HepG2 (cell line): ENCODE measurements around a stretch of chr21.

GRCh38 chr21:42654105-42655146, 1.0 kb downstream of the PDE9A start:
- RRBS, 2 experiments, result 13 to 14% methylated on average over 27 to 28 of the region's 49 CpGs
CAGE:
- cytosol, long polyA minus RNA, result no peak
- cytosol, long polyA plus RNA, result no peak
- long polyA plus RNA, result no peak
- nucleus, long polyA minus RNA, result no peak
- nucleus, long polyA plus RNA, result no peak

DNA sequence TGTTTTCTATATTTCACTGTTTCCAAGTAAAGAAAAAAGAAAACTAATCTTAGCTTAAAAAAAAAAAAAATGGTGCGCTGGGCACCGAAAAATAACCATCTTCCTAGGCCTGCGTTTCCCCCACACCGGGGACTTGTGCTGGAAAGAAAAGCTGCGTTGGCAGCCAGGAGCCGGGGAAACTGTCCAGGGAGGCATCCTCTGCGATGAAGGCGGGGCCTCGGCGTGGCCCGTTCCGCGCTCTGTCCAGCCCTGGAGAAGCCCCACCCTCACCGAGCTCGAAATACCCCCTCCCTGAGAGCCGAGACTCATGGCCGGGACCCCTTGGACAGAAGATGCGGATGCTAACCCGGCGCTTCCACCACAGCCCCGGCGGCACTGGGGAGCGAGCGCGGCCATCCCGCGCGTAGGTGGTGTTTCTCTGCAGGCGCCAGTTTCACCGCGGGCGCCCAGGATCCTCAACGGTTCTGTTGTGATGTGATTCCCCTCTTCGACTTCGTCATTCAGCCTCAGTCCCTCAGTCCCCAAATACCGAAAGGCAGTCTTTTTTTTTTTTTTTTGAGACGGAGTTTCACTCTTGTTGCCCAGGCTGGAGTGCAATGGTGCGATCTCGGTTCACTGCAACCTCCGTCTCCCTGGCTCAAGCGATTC, 31.6 kb downstream of the PDE9A start:
- RRBS, 2 experiments, result no CpG with 5 or more reads among the region's 41 CpGs
CAGE:
- cytosol, long polyA minus RNA, result no peak
- cytosol, long polyA plus RNA, result no peak
- long polyA plus RNA, result no peak
- nucleus, long polyA minus RNA, result no peak
- nucleus, long polyA plus RNA, result no peak

GRCh38 chr21:42689603-42689940, 36.2 kb downstream of the PDE9A start:
- RRBS, 2 experiments, result no CpG with 5 or more reads among the region's 8 CpGs
CAGE:
- cytosol, long polyA minus RNA, result no peak
- cytosol, long polyA plus RNA, result no peak
- long polyA plus RNA, result no peak
- nucleus, long polyA minus RNA, result no peak
- nucleus, long polyA plus RNA, result no peak

DNA sequence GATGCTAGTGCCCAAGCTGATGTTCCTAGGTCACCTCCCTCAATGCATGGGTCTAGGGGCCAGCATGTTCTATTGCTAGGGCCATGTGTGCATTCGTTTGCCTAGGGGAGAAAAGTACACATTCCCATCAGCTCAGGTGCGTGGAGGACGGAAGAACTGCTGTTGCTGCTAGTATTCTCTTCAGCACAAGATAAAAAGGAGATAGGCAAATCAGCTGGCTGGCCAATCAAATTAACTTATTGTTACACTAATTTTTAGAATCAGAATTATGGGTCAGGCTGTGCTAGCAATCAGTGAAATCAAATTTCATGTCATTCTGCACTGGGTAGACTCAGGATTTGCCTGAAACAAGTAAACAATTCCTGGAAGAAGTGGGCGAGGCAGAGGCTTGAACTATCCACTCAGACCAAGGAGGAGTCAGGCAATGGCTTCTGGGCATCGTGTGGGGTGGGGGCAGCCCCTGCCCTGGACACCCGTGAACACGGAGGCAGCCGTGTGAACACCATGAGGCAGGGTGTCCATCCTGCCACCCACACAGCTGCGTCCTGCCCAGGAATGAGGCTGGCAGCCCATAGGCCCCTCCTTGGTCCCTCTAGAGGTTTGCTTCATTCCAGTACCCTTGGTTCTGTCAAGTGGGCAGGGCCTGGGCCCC, 69.3 kb downstream of the PDE9A start:
- RRBS, 2 experiments, result no CpG with 5 or more reads among the region's 9 CpGs
CAGE:
- cytosol, long polyA minus RNA, result no peak
- cytosol, long polyA plus RNA, result no peak
- long polyA plus RNA, result no peak
- nucleus, long polyA minus RNA, result no peak
- nucleus, long polyA plus RNA, result no peak

- RRBS, 2 experiments, result no CpG with 5 or more reads among the region's 13 CpGs
CAGE:
- cytosol, long polyA minus RNA, result no peak
- cytosol, long polyA plus RNA, result no peak
- long polyA plus RNA, result no peak
- nucleus, long polyA minus RNA, result no peak
- nucleus, long polyA plus RNA, result no peak
Observed at GRCh38 chr21:43020988-43021510, 46.7 kb downstream of the PKNOX1 start.

DNA sequence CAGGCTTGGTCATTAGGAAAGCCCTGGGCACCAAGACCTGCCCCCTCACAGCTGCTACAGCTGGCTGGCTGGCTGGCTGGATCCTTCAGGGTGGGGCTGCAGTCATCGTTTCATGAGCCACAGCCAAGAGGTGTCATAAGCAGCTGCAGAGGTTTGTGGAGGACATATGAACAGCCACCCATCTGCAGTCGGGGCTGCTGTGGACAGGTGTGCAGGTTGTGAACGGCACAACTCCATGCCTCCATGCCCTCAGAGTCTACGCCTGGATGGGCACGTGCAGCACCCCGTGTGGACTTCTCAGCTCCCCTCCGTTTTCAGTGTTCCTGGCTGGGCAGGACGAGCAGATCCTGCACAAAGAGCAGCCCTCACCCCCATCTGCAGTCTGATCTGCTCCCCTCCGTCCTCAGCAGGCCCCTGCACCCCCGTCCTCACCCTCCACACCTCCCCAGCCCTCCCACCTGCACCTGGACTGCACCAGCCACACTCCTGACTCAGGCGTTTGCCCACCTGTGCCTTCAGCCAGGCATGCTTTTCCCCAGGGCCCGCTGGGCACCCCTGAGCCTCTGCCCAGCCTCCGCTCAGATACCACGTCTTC, 29.4 kb downstream of the CBS start:
- RRBS, 2 experiments, result no CpG with 5 or more reads among the region's 14 CpGs
CAGE:
- cytosol, long polyA minus RNA, result no peak
- cytosol, long polyA plus RNA, result no peak
- long polyA plus RNA, result no peak
- nucleus, long polyA minus RNA, result no peak
- nucleus, long polyA plus RNA, result no peak

GRCh38 chr21:43274519-43274799, 105.7 kb downstream of the CRYAA start:
- RRBS, 2 experiments, result no CpG with 5 or more reads among the region's 6 CpGs
CAGE:
- cytosol, long polyA minus RNA, result no peak
- cytosol, long polyA plus RNA, result no peak
- long polyA plus RNA, result no peak
- nucleus, long polyA minus RNA, result no peak
- nucleus, long polyA plus RNA, result no peak

DNA sequence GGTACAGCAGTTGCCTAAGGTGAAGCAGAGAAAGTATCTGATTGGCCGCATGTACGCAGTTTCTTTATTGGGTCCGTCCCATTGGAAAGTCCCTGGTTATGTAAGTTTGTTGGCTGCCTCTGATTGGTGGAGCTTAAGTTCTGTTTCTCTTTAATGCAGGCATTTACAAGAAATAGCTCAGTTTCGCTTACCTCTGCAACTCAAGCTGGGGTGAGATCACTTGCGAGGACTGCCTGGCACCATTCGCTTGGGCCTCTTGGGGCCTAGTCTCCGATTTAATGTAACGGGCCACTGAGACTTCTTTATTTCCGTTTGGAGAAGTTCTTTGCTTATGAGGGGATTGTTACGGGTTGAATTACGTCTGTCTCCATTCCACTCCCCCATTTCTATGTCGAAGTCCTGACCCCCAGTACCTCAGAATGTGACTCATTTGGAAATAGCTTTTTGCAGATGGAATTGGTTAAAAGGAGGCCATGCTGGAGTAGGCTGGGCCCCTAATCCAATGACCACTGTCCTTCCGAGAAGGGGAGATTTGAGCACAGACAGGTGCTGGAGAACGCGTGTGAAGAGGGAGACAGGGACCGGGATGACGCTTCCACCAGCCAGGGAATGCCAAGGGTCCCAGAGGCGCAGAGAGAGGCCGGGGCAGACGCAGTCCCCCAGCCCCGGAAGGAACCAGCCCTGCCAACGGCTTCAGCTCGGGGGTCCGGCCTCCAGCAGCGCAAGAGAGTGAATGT, 73.9 kb downstream of the SIK1 start:
- RRBS, 2 experiments, result 85 to 94% methylated on average over 4 to 8 of the region's 25 CpGs
CAGE:
- cytosol, long polyA minus RNA, result no peak
- cytosol, long polyA plus RNA, result no peak
- long polyA plus RNA, result no peak
- nucleus, long polyA minus RNA, result no peak
- nucleus, long polyA plus RNA, result no peak

DNA sequence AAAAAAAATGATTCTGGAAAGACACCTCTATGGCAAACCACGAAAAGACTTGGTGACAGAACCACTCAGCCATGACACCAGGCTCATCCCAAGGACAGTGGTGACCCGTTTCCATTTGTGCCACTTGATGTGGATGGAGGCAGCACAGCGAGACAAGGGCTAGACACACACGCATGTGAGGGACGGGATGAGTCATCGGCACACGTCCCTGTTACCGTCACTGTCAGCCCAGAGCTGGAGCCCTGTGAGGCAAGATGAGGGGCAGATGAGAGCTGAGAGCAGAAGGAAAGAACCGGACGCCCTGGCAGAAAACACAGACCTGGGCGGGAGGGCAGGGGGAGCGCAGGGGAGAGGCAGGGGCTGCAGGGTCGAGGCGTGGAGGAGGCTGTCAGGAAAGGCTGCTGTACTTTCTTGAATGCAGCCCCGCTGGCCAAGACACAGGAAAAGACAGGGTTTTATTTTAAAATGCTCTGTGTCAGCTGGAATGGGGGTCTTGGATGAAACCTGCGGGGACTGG, 57.8 kb downstream of the SIK1 start:
- RRBS, 2 experiments, result no CpG with 5 or more reads among the region's 16 CpGs
CAGE:
- cytosol, long polyA minus RNA, result no peak
- cytosol, long polyA plus RNA, result no peak
- long polyA plus RNA, result no peak
- nucleus, long polyA minus RNA, result no peak
- nucleus, long polyA plus RNA, result no peak

GRCh38 chr21:43477818-43478215, 50.9 kb upstream of the SIK1 start:
- RRBS, 2 experiments, result 0% methylated on average over 3 of the region's 17 CpGs; no CpG with 5 or more reads in 1 of the 2 experiments
CAGE:
- cytosol, long polyA minus RNA, result no peak
- cytosol, long polyA plus RNA, result no peak
- long polyA plus RNA, result no peak
- nucleus, long polyA minus RNA, result no peak
- nucleus, long polyA plus RNA, result no peak

DNA sequence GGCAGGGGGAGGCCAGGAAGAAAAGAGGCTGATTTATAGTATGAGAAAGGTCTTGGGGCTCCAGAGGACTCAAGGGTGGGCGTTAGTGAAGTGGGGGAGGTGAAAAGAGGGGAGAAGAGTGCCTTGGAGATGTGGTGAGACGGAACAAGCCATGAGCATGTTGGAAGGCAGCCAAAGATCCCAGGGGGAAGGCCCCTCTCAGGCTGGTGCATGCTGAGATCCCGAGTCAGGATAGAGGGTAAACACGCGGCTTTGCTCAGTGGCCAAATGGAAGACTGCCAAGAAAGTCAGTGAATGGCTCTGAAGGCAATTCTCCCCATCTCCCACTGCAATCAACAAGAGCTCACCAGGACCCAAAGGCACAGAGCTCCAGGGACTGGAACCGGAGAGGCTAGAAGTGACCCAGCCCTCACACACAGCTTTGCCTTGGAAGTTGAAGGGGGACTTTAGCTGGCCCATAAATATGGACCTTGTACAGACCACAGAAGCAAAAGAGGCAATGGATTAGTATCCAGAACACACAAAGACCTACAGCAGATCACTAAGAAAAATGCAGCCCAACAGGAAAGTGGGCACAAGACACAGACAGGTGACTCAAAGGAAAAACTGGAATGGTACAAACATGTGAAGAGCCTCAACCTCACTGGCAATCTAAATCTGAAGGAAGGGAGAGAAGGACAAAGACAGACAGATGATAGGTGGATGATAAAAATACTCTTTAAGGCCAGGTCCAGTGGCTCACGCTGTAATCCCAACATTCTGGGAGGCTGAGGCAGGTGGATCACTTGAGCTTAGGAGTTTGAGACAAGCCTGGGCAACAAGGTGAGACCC, 44.8 kb downstream of the H2BC12L start:
- RRBS, 2 experiments, result no CpG with 5 or more reads among the region's 7 CpGs
CAGE:
- cytosol, long polyA minus RNA, result no peak
- cytosol, long polyA plus RNA, result no peak
- long polyA plus RNA, result no peak
- nucleus, long polyA minus RNA, result no peak
- nucleus, long polyA plus RNA, result no peak

- RRBS, 2 experiments, result no CpG with 5 or more reads among the region's 4 CpGs
CAGE:
- cytosol, long polyA minus RNA, result no peak
- cytosol, long polyA plus RNA, result no peak
- long polyA plus RNA, result no peak
- nucleus, long polyA minus RNA, result no peak
- nucleus, long polyA plus RNA, result no peak
Observed at GRCh38 chr21:43619341-43619810, 39.9 kb downstream of the HSF2BP start.

- RRBS, 2 experiments, result no CpG with 5 or more reads among the region's 16 CpGs
CAGE:
- cytosol, long polyA minus RNA, result no peak
- cytosol, long polyA plus RNA, result no peak
- long polyA plus RNA, result no peak
- nucleus, long polyA minus RNA, result no peak
- nucleus, long polyA plus RNA, result no peak
Observed at GRCh38 chr21:43645115-43646106, 13.9 kb downstream of the HSF2BP start.

DNA sequence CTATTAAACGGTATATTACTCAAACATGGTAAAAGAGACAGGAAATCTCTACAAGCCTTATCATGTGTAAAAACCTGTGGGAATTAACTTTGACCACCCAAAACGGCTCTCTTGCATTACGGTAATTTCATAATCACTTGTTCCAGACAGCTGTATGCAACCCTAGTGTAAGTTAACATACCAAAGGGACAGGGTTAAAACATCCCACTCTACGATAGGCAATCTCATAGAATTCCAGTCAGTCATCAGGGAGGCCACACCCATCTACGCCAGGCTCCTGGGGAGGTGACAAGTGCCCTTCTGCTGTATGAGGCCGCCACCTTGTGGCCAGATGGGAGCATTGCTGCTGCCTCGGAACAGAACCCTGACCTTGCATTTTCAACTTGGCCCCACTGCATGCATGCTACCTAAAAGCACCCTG, 12.8 kb downstream of the HSF2BP start:
- RRBS, 2 experiments, result no CpG with 5 or more reads among the region's 7 CpGs
CAGE:
- cytosol, long polyA minus RNA, result no peak
- cytosol, long polyA plus RNA, result no peak
- long polyA plus RNA, result no peak
- nucleus, long polyA minus RNA, result no peak
- nucleus, long polyA plus RNA, result no peak

DNA sequence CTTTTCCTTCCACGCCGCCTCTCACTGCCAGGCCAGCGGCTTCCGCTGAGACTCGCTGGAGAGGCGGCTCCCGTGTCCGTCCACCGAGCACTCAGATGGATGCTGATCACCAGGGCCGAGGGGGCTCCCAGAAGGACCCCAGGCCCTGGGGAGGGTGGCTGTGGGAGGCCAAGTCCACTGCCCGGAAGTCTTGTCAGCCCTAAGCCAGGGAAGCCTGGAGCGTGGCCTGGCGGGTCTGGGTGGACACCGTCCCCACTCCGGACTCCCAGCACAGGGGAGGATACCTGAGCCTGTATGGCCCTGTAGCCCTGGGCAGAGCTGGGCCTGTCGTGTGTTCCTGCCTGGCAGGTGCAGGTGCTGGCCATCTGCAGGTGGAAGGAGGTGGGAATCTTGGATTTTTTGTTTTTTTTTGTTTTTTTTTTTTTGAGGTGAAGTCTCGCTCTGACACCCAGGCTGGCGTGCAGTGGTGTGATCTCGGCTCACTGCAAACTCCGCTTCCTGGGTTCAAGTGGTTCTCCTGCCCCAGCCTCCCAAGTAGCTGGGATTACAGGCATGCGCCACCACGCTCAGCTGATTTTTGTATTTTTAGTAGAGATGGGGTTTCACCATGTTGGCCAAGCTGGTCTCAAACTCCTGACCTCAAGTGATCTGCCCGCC, 16.2 kb downstream of the CSTB start:
- RRBS, 2 experiments, result 98% methylated on average over 4 of the region's 23 CpGs
CAGE:
- cytosol, long polyA minus RNA, result no peak
- cytosol, long polyA plus RNA, result no peak
- long polyA plus RNA, result no peak
- nucleus, long polyA minus RNA, result no peak
- nucleus, long polyA plus RNA, result no peak

GRCh38 chr21:43771506-43772143, 4.5 kb downstream of the CSTB start:
- RRBS, 2 experiments, result no CpG with 5 or more reads among the region's 14 CpGs
CAGE:
- cytosol, long polyA minus RNA, result no peak
- cytosol, long polyA plus RNA, result no peak
- long polyA plus RNA, result no peak
- nucleus, long polyA minus RNA, result no peak
- nucleus, long polyA plus RNA, result no peak

GRCh38 chr21:43808748-43809374, 19.5 kb downstream of the RRP1 start:
- RRBS, 2 experiments, result no CpG with 5 or more reads among the region's 30 CpGs
CAGE:
- cytosol, long polyA minus RNA, result no peak
- cytosol, long polyA plus RNA, result no peak
- long polyA plus RNA, result no peak
- nucleus, long polyA minus RNA, result no peak
- nucleus, long polyA plus RNA, result no peak

- RRBS, 2 experiments, result no CpG with 5 or more reads among the region's 30 CpGs
CAGE:
- cytosol, long polyA minus RNA, result no peak
- cytosol, long polyA plus RNA, result no peak
- long polyA plus RNA, result no peak
- nucleus, long polyA minus RNA, result no peak
- nucleus, long polyA plus RNA, result no peak
Observed at GRCh38 chr21:43980611-43981413, 31.3 kb upstream of the TRAPPC10 start.

DNA sequence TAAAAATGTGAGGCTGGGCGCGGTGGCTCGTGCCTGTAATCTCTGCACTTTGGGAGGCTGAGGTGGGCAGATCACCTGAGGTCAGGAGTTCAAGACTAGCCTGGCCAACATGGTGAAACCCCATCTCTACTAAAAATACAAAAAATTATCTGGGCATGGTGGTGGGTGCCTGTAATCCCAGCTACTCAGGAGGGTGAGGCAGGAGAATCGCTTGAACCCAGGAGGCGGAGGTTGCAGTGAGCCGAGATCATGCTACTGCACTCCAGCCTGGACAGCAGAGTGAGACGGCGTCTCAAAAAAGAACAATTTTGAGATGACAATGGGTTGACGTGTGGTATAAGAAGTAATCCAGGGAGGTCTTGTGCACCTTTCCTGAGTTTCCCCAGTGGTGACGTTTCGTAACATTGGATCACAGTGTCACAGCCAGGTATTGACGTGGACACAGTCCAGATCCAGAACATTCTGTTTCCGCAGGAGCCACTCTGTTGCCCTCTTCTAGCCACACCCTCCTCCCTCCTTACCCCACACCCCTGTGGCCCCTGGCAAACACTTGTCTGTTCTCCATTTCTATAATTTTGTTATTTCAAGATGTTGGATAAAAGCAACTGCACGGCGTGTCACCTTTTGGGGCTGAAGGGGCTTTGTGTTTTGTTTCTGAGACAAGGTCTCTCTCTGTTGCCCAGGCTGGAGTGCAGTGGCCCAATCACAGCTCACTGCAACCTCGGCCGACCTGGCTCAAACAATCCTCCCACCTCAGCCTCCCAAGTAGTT, 6.6 kb upstream of the TRAPPC10 start:
- RRBS, 2 experiments, result no CpG with 5 or more reads among the region's 17 CpGs
CAGE:
- cytosol, long polyA minus RNA, result no peak
- cytosol, long polyA plus RNA, result no peak
- long polyA plus RNA, result no peak
- nucleus, long polyA minus RNA, result no peak
- nucleus, long polyA plus RNA, result no peak

- RRBS, 2 experiments, result 2% methylated on average over 25 to 27 of the region's 42 CpGs
CAGE:
- cytosol, long polyA minus RNA, result no peak
- cytosol, long polyA plus RNA, result no peak
- long polyA plus RNA, result no peak
- nucleus, long polyA minus RNA, result no peak
- nucleus, long polyA plus RNA, result no peak
Observed at GRCh38 chr21:44012590-44012924, 448 bp downstream of the TRAPPC10 start.